Measurements from ENCODE around the gene LRP5.

DNA sequence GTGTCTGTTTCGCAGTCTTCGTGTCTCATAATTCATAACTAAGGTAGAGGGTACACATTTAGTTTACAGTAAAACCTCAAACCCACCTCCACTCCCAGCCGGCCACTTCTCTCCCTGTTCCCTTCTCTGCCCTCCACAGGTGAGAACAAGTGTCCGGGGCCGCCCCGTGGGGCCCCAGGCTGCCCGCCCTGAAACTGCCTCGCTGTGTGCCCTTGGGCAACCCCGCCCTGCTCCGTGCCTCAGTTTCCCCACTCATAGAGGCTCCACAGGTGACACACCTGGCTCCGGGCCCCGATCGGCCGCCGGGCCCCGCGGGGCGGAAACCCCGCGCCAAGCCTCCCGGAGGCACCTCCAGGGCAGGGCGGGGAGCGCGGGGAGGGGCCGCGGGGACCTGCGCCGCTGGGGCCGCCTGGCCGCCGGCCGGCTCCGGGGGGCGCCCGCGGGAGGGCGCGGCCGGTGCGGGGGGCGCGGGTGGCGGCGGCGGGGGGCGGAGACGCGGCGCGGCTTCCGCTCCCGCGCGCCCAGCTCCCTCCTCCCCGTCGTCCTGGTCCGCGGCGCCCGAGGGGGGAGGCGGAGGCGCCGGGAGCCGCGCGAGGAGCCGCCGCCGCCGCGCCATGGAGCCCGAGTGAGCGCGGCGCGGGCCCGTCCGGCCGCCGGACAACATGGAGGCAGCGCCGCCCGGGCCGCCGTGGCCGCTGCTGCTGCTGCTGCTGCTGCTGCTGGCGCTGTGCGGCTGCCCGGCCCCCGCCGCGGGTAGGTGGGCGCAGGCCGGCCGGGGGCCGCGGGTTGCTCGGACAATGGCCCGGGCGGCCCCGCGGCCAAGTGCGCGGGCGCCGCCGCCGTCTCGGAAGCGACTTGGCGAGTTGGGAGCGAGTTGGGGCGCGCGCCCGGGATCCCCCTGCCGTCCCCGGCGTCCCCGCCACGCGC, at the start of gene LRP5:
Gene LRP5, plus strand, starts transcription at position 539 of the 927 bp plus-strand sequence.
- RAMPAGE, long total RNA = no peak
- RRBS, 2 experiments = under 1 to 3% methylated on average over 48 of the region's 122 CpGs
CAGE:
- cytosol, long polyA minus RNA = start-site peak on the plus strand centred at position 530 of the sequence, 117 bp wide, 32 reads
- cytosol, long polyA plus RNA = start-site peak on the plus strand centred at position 538 of the sequence, 104 bp wide, 38 and 42 reads in 2 replicates
- long polyA plus RNA = start-site peak on the plus strand centred at position 527 of the sequence, 82 bp wide, 25 and 38 reads in 2 replicates
- nucleolus, long total RNA = start-site peak on the plus strand centred at position 573 of the sequence, 167 bp wide, 132 reads
- nucleus, long polyA plus RNA = start-site peak on the plus strand centred at position 482 of the sequence, 341 bp wide, 32 and 85 reads in 2 replicates
- nucleus, long total RNA = no peak

GRCh38 chr11:68353940-68354981, 41.9 kb downstream of the LRP5 start:
- RAMPAGE, long total RNA = no peak
- RRBS, 2 experiments = 100% methylated on average over 1 of the region's 33 CpGs; no CpG with 5 or more reads in 1 of the 2 experiments
CAGE:
- cytosol, long polyA minus RNA = no peak
- cytosol, long polyA plus RNA = no peak
- long polyA plus RNA = no peak
- nucleolus, long total RNA = no peak
- nucleus, long polyA plus RNA = no peak
- nucleus, long total RNA = no peak

DNA sequence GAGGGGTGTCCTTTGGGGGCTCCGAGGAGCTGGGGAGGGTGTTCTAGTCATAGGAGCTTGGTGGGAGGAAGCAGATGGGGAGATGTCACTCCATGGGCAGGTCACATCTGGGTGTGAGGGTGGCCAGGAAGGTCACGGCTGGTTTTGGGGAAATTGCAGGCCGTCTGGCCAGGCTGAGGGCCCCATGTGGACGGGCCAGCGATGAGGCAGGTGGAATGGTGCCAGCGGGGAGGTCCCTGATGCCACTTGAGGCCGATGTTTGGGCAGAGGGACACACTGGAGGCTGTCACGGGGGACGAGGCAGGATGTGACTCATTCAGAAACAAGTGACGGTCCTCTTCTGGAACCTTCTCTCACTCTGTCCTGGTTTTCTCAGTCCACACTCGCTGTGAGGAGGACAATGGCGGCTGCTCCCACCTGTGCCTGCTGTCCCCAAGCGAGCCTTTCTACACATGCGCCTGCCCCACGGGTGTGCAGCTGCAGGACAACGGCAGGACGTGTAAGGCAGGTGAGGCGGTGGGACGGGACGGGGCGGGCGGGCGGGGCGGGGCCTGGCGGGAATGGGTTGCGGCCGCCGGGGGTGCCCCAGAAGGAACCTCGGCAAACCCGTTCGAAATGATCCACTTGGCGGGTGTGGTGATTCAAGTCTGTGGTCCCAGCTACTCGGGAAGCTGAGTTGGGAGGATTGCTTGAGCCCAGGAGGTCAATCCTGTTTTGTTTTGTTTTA, 53.0 kb downstream of the LRP5 start:
- RAMPAGE, long total RNA = no peak
- RRBS, 2 experiments = no CpG with 5 or more reads among the region's 33 CpGs
CAGE:
- cytosol, long polyA minus RNA = no peak
- cytosol, long polyA plus RNA = no peak
- long polyA plus RNA = no peak
- nucleolus, long total RNA = no peak
- nucleus, long polyA plus RNA = no peak
- nucleus, long total RNA = no peak

DNA sequence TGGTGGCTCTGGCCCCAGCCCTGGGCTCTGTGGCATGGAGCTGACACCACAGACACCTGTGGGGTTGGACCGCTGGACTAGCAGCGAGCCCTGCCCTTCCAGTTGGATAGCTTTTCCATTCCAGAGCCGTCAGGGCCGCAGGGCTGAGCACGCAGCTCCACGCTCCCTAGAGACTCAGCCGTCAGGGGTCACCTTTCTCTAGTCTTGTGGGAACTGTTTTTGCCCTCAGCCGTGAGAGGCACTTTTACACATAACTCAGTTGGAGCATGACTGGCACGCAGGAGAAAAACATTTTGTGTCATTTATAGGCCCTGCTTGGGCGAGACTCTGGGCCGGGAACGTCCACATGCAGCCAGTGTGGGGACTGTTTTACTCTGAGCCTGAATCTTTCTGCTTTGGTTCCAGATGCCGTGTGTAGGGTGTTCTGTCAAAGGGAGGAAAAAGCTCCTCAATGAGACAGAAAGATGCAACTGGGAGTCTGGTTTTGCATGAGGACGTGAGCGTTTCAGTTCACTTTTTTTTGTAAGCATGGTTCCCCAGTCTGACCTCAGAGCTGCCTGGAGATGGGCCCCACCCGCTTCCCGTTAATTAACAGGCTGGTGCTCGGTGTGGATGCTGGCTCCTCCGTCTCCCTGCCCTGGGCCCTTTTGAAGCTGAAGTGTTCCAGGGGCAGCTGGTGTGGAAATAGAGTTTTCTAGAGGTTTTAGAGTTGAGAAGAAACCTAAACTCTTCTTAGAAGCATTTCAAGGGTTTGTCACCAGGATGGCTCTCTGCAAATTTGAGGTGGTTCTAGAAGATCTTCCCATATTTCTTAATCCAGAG, 58.3 kb downstream of the LRP5 start:
- RAMPAGE, long total RNA = no peak
- RRBS, 2 experiments = no CpG with 5 or more reads among the region's 19 CpGs
CAGE:
- cytosol, long polyA minus RNA = no peak
- cytosol, long polyA plus RNA = no peak
- long polyA plus RNA = no peak
- nucleolus, long total RNA = no peak
- nucleus, long polyA plus RNA = no peak
- nucleus, long total RNA = no peak

GRCh38 chr11:68374087-68374550, 61.7 kb downstream of the LRP5 start:
- RAMPAGE, long total RNA = no peak
- RRBS, 2 experiments = no CpG with 5 or more reads among the region's 23 CpGs
CAGE:
- cytosol, long polyA minus RNA = no peak
- cytosol, long polyA plus RNA = no peak
- long polyA plus RNA = no peak
- nucleolus, long total RNA = no peak
- nucleus, long polyA plus RNA = no peak
- nucleus, long total RNA = no peak

DNA sequence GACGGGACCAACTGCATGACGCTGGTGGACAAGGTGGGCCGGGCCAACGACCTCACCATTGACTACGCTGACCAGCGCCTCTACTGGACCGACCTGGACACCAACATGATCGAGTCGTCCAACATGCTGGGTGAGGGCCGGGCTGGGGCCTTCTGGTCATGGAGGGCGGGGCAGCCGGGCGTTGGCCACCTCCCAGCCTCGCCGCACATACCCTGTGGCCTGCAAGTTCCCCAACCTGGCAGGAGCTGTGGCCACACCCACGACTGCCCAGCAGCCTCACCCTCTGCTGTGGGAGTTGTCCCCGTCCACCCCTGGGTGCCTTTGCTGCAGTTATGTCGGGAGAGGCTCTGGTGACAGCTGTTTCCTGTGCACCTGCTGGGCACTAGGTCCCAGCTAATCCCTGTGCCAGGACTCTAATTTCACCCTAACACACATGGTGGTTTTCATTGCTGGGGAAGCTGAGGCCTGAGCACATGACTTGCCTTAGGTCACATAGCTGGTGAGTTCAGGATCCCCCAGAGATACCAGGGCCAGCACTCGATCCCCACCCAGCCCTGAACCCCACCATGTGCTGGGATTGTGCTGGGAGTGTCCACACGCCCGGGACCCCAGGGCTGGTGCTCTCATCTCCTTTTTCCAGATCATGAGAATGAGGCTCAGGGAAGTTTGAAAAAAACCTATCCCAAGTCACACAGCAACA, 48.9 kb upstream of the PPP6R3 start:
- RAMPAGE, long total RNA = no peak
- RRBS, 2 experiments = 89% methylated on average over 6 of the region's 21 CpGs; no CpG with 5 or more reads in 1 of the 2 experiments
CAGE:
- cytosol, long polyA minus RNA = no peak
- cytosol, long polyA plus RNA = no peak
- long polyA plus RNA = no peak
- nucleolus, long total RNA = no peak
- nucleus, long polyA plus RNA = no peak
- nucleus, long total RNA = no peak

- RAMPAGE, long total RNA = no peak
- RRBS, 2 experiments = 96 to 97% methylated on average over 9 to 13 of the region's 33 CpGs
CAGE:
- cytosol, long polyA minus RNA = no peak
- cytosol, long polyA plus RNA = no peak
- long polyA plus RNA = no peak
- nucleolus, long total RNA = no peak
- nucleus, long polyA plus RNA = no peak
- nucleus, long total RNA = no peak
Measured at GRCh38 chr11:68424899-68425602, 35.5 kb upstream of the PPP6R3 start.

DNA sequence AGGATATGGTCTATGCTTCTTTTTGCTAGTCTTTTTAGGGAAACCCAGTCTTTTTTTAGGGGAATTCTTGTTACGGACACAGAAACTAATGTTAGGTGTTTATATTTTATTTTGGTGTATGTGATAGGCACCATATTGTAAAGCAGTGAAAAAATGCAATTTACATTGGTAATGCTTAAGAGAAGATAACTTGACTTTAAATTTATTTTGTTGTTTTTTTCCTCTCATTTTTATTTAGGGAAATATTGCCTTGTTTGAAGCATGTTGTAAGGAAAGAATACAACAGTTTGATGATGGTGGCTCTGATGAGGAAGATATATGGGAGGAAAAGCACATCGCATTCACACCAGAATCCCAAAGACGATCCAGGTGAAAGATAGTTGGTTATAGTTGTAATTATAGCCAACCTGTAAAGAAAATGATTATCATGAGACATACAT, 93.0 kb upstream of the GAL start:
- RAMPAGE, long total RNA = no peak
- RRBS, 2 experiments = no CpG with 5 or more reads among the region's 3 CpGs
CAGE:
- cytosol, long polyA minus RNA = no peak
- cytosol, long polyA plus RNA = no peak
- long polyA plus RNA = no peak
- nucleolus, long total RNA = no peak
- nucleus, long polyA plus RNA = no peak
- nucleus, long total RNA = no peak

GRCh38 chr11:68682995-68683382, 1.4 kb upstream of the GAL start:
- RAMPAGE, long total RNA = no peak
- RRBS, 2 experiments = no CpG with 5 or more reads among the region's 5 CpGs
CAGE:
- cytosol, long polyA minus RNA = no peak
- cytosol, long polyA plus RNA = no peak
- long polyA plus RNA = no peak
- nucleolus, long total RNA = no peak
- nucleus, long polyA plus RNA = no peak
- nucleus, long total RNA = no peak

DNA sequence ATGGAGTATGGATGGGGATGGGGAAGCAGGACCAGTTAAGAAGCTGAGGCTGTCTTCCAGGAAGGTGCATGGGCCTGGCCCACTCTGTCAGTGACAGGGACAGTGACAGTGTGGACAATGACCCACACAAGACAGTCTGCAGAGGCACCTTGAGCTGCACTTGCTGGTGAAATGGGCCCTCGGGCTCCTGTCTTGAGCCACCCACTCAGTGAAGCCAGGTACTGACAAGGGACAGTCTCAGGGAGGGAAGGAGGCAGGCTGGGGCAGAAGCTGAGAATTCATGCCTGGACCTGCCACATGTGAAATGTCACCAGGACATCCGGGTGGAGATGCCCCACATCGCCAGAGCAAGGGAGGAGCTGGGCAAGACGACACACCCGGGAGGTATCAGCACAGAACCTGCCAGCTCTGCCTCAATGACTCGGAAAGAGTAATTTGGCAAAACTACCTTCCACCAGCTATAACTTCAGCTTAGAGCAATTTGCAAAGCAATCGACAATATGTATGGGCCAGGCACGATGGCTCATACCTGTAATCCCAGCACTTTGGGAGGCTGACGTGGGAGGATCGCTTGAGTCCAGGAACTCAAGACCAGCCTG, 23.5 kb downstream of the CPT1A start:
- RAMPAGE, long total RNA = no peak
- RRBS, 2 experiments = 93 to 97% methylated on average over 2 of the region's 10 CpGs
CAGE:
- cytosol, long polyA minus RNA = no peak
- cytosol, long polyA plus RNA = no peak
- long polyA plus RNA = no peak
- nucleolus, long total RNA = no peak
- nucleus, long polyA plus RNA = no peak
- nucleus, long total RNA = no peak

- RAMPAGE, long total RNA = no peak
- RRBS, 2 experiments = no CpG with 5 or more reads among the region's 22 CpGs
CAGE:
- cytosol, long polyA minus RNA = no peak
- cytosol, long polyA plus RNA = no peak
- long polyA plus RNA = no peak
- nucleolus, long total RNA = no peak
- nucleus, long polyA plus RNA = no peak
- nucleus, long total RNA = no peak
Measured at GRCh38 chr11:69000741-69001687, 12.0 kb downstream of the MRGPRF start.

GRCh38 chr11:69049002-69050094, 616 bp downstream of the TPCN2 start:
- RAMPAGE, long total RNA = no peak
- RRBS, 2 experiments = 1% methylated on average over 25 to 29 of the region's 71 CpGs
CAGE:
- cytosol, long polyA minus RNA = no peak
- cytosol, long polyA plus RNA = no peak
- long polyA plus RNA = no peak
- nucleolus, long total RNA = no peak
- nucleus, long polyA plus RNA = no peak
- nucleus, long total RNA = no peak

DNA sequence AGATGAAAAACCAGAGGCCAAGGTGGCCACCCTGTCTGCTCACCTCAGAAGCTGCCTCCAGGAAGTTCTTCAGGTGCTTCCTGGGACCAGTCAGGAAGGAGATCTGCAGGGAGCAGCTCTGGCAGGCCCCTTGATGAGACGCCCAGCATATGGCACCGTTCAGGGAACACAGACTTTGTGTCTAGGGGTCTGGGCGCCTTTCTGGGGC, 1.3 kb downstream of the TPCN2 start:
- RAMPAGE, long total RNA = no peak
- RRBS, 2 experiments = no CpG with 5 or more reads among the region's 3 CpGs
CAGE:
- cytosol, long polyA minus RNA = no peak
- cytosol, long polyA plus RNA = no peak
- long polyA plus RNA = no peak
- nucleolus, long total RNA = no peak
- nucleus, long polyA plus RNA = no peak
- nucleus, long total RNA = no peak

DNA sequence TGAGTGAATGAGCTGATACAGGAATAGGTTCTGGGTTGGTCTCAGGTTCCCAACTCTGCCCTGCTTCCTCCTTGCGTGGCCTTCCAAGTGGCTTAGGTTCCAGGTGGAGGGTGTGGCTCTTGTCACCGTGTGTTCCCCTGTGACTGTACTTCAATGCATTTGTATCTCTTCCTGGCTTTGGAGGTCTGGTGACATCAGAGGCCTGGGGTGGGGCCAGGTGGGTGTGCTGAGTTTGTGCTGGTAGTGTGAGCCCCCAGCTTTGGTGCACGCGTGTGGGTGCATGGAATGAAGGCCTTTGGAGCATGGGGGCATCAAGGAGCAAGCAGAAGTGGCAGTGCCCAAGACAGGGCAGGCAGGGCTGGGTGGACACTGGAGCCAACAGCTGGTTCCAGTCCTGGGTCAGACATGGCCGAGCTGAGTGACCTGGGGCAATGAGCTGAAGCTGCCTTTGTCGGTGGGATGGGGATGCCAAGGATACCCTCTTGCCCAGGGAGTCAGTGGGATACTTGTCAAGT, 18.2 kb upstream of the SMIM38 start:
- RAMPAGE, long total RNA = no peak
- RRBS, 2 experiments = no CpG with 5 or more reads among the region's 6 CpGs
CAGE:
- cytosol, long polyA minus RNA = no peak
- cytosol, long polyA plus RNA = no peak
- long polyA plus RNA = no peak
- nucleolus, long total RNA = no peak
- nucleus, long polyA plus RNA = no peak
- nucleus, long total RNA = no peak

GRCh38 chr11:69288347-69289055, 5.5 kb upstream of the MYEOV start:
- RAMPAGE, long total RNA = no peak
- RRBS, 2 experiments = 60 to 84% methylated on average over 6 of the region's 17 CpGs
CAGE:
- cytosol, long polyA minus RNA = no peak
- cytosol, long polyA plus RNA = no peak
- long polyA plus RNA = no peak
- nucleolus, long total RNA = no peak
- nucleus, long polyA plus RNA = no peak
- nucleus, long total RNA = no peak

- RAMPAGE, long total RNA = no peak
- RRBS, 2 experiments = no CpG with 5 or more reads among the region's 4 CpGs
CAGE:
- cytosol, long polyA minus RNA = no peak
- cytosol, long polyA plus RNA = no peak
- long polyA plus RNA = no peak
- nucleolus, long total RNA = no peak
- nucleus, long polyA plus RNA = no peak
- nucleus, long total RNA = no peak
Measured at GRCh38 chr11:69290777-69291489, 3.0 kb upstream of the MYEOV start.

DNA sequence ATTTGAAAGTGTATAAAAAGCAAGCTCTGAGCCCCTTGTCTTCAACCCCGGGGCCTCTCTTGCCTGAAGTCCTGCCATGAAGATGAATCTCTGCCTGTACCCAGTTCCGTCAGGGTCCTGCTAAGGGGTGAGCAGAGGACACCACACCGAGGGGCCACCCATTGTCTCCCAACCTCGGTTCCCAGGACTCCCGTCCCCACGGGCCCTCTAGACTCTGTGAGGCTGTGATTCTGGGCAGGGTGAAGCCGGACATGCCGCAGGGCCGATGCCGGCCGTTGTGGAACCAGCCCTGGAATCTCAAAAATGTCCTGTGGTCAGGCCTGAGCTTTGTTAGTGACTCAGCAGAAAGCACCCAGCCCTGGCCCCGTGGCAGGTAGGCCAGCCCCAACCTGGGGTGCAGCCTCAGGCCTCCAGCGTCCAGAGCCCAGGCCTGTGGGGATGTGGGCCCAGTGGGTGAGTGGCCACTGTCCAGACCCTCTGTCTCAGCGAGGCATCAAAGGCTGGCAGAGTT, 126.5 kb downstream of the MYEOV start:
- RAMPAGE, long total RNA = no peak
- RRBS, 2 experiments = no CpG with 5 or more reads among the region's 14 CpGs
CAGE:
- cytosol, long polyA minus RNA = no peak
- cytosol, long polyA plus RNA = no peak
- long polyA plus RNA = no peak
- nucleolus, long total RNA = no peak
- nucleus, long polyA plus RNA = no peak
- nucleus, long total RNA = no peak

GRCh38 chr11:69479433-69479737, 161.6 kb upstream of the CCND1 start:
- RAMPAGE, long total RNA = no peak
- RRBS, 2 experiments = no CpG with 5 or more reads among the region's 5 CpGs
CAGE:
- cytosol, long polyA minus RNA = no peak
- cytosol, long polyA plus RNA = no peak
- long polyA plus RNA = no peak
- nucleolus, long total RNA = no peak
- nucleus, long polyA plus RNA = no peak
- nucleus, long total RNA = no peak

GRCh38 chr11:69479738-69480400, 161.1 kb upstream of the CCND1 start:
- RAMPAGE, long total RNA = no peak
- RRBS, 2 experiments = no CpG with 5 or more reads among the region's 20 CpGs
CAGE:
- cytosol, long polyA minus RNA = no peak
- cytosol, long polyA plus RNA = no peak
- long polyA plus RNA = no peak
- nucleolus, long total RNA = no peak
- nucleus, long polyA plus RNA = no peak
- nucleus, long total RNA = no peak

- RAMPAGE, long total RNA = no peak
- RRBS, 2 experiments = no CpG with 5 or more reads among the region's 6 CpGs
CAGE:
- cytosol, long polyA minus RNA = no peak
- cytosol, long polyA plus RNA = no peak
- long polyA plus RNA = no peak
- nucleolus, long total RNA = no peak
- nucleus, long polyA plus RNA = no peak
- nucleus, long total RNA = no peak
Measured at GRCh38 chr11:69483406-69483765, 157.6 kb upstream of the CCND1 start.